Metastatic Breast Carcinoma in the Brain (tissue), 10 donors: ENCODE measurements around a stretch of chr10.

DNA sequence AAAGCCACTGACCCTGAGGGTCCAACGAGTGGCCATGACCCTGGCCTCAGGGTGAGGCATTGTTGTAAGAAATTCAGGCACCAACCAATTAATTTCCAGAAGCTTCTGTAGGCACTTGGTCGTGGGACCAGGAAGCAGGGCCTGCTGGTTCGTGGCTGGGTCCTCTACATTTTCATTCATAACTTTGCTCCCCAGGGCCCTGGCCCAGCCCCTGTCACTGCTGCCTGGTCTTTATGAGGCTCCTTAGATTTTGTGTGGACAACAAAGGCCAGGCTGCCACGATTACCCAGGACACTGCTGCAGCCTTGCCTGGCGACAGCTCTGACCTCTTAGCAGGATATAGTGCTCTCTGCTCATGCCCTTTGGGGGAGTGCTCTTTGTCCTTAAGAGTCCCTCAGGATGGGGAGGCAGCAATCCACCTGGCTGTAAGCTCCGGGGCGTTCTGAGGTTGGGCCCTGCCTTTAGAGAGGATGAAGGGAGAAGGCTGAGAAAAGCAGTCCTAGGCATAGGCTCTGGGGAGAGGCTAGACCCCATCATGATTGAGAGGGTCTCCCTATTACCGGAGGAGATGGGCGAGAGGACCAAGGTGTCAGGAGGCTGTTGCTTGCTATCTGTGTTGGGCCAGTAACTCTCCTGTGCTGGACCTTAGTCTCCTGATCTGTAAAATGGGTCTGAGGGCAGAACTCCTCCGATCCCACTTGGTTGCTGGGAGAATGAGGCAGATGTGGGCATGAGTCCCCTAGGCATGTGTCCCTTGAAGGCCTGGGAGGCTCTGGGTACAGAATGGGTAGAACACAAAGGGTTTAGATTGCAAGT, 4.0 kb downstream of the ZMIZ1 start:
- PRO-cap, 10 experiments, result no peak in any of the 10 experiments

DNA sequence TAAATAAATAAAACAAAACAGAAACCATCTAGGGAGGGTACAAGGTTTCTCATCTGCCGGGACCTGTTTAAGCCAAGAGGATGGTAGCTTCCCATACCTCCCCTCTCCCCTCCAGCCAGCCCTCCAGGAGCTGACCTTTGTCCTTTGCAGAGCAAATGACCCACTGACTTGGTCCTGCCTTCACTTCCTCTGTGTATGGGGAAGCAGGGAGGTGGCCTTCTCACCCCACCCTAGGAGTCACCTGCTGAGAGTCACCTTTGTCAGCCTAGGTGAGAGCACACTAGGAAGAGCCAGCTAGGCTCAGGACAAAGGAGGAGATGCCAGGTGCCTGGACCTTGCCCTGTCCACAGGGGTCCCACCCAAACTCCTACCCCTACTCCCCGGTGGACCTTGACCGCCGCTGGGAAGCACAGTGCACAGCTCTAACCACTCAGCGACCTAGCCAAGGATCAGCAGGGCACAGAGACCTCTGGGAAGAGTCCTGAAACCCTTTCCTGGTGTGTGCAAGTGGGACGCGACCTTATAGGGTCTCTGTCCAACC, 8.1 kb downstream of the ZMIZ1 start:
- PRO-cap, 10 experiments, result no peak in any of the 10 experiments

- PRO-cap, 10 experiments, result no peak in any of the 10 experiments
Observed at GRCh38 chr10:79082372-79083629, 14.0 kb downstream of the ZMIZ1 start.

- PRO-cap, 10 experiments, result peak in 1 of 10 experiments; most common plus-strand start chr10:79084452 (in 1); most common minus-strand start chr10:79084340 (in 1)
Observed at GRCh38 chr10:79083783-79084881, 15.4 kb downstream of the ZMIZ1 start.

DNA sequence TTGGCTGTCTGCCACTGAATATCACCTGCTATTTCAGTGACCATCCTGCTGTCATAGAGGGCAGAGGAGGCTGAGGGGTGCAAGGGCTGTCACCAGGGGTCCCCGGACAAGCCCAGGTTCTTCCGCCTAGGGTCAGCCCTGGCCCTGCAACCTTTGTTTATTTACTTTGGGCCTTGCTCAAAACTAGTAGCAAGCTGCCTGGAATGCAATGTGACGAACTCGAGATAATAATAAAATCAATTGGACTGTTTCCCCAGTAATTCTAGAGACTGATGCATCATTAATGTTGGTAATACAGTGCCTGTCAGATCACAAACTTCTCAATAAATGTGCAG, 28.5 kb downstream of the ZMIZ1 start:
- PRO-cap, 10 experiments, result no peak in any of the 10 experiments

DNA sequence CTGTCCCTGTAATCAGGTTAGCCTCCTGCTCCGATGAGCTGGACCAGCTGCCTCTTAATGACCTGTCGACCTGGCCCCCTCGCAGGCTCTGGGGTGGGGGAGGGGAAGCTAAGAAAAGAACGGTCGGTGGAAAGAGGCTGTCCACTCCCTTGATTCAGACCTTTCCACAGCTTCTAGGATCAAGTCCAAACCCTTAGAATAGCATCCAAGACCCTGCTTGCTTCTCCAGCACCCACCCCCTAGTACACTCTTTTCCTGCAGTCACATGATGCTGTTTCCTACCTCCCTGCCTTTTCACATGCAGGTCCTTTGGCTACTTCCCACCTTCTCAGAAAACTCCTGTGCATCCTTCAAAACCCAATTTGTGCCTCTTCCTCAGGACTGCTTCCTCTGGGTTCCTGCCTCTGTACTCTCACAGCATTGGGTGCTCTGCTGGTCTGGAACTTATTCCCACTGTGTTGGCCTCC, 64.2 kb downstream of the ZMIZ1 start:
- PRO-cap, 10 experiments, result no peak in any of the 10 experiments

DNA sequence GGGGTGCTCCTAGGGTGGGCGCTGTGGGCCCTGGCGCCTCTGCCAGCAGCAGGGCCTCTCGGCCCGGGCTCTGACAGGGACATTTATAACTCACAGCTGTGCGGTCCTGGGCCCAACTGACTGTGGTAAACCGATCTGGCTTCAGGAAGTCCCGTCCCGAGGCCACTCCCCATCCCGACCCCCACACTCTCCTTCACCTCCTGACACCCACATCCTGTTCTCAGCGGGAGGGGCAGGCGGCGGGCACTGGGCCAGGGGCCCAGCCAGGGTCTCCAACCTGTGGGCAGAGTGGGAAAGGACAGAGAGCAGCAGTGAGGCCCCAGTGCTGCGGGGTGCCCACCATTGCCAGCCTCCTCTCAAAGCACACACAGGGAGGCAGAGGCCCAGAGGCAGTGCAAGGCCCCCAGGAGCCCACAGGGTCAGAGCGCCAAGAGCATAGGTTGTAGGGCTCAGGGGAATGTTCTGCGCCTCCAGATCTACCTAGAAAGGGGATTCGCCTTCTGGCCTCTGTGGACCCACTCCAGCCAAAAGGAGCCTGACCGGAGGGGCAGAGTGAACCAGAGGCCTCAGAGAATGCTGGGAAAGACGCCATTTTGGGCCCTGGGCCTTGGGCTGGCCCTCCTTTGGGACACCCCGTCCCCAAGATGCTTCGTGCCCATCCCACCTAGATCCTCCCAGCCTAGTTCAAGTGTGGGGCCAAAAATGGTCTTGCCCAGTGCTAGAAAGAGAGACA, 69.2 kb downstream of the ZMIZ1 start:
- PRO-cap, 10 experiments, result peak in 6 of 10 experiments; most common minus-strand start position 122 of the sequence (in 6)

GRCh38 chr10:79148169-79149273, 79.8 kb downstream of the ZMIZ1 start:
- PRO-cap, 10 experiments, result peak in 6 of 10 experiments; most common plus-strand start chr10:79149046 (in 4); most common minus-strand start chr10:79148513 (in 2)

GRCh38 chr10:79192041-79192640, 123.4 kb downstream of the ZMIZ1 start:
- PRO-cap, 10 experiments, result no peak in any of the 10 experiments

DNA sequence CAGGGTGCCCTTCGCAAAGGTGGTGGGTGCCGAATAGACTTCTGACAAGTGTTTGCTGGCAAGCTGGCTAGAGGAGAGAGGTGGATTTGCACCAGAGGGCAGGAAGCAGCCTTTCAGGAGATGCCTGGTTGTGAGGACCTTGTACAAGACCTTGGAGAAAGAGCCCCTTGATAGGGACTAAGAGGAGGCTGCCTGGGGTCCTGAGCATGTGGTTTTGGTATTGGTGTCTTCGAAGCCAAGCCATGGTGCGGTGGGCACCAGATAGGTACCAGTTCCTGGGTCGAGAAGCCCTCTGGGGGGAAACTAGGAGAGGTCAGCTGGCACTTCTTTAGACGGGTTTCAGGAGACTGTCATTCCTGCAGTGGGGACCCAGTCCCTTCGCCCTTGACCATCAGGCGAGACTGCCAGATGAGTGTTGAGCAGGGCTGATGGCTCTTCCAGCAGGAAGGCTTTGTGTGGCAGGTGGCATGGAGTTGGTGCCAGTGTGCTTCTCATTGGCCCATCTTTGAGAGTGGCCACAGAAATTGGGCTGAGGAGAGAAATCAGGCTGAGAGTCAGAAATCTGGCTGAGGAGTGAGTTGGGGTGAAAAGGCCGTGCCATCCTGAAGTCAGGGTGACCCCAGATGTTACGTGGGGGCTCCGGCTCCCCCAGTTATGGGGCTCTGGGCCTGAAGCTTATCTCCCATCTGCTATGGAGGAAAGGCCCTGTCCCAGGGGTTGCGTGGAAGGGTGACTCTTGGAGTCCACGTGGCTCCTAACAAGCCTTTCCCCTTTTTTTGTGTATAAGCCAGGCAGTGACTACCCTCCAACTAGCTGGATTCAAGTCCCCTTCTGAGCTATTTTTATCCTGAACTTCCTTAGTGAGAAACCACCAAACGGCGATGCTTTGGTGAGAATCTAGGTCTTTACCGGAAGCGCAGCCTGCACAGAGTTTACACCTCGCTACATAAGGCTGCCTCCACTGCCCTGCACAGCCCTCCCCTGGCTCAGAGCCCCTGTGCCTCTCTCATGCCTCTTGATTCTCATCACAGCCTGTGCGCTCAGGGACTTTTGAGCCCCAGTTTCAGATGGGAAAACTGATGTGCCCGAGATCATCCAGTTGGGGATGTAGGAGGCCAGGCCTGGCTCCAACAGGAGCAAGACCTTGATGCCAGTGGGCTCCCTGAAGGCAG, 102.7 kb upstream of the PPIF start:
- PRO-cap, 10 experiments, result no peak in any of the 10 experiments

DNA sequence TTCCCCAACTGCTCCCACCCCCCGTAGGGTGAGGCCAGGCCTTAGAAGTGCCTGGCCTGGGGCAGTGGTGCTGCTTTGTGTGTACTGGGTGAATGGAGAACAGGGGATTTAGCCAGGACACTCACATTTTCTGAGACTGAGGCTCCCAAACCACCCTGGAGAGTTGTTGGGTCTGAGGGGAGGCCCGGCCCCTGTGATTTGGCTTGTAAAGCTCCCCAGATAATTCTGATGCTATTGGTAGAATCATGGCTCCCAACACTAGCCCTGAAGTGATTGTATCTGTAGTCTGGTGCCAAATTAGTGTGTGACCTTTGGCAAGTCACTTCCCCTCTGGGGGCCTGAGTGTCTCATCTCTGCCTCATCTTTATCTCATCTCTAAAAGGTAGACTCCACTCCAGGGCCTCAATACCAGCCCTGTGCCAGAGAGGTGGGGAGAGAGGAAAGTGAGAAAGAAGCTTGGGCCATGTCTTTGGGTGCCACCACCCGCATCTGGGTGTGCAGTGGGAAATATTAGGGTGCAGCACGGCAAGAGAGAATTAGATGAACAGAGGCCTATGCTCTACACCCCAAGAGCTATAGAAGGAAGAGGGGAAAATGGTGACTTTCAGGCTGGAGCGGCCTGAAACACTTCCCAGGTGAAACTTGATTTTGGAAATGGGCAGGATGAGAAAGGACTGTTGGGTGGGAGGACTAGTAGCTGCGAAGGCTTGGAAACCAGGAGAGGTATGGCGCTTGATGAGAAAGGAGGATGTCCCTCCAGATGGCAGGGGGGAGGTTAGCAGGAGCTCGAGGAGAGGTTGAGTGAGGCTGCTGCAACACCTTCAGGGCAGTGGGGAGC, 99.4 kb upstream of the PPIF start:
- PRO-cap, 10 experiments, result no peak in any of the 10 experiments

- PRO-cap, 10 experiments, result no peak in any of the 10 experiments
Observed at GRCh38 chr10:79259950-79260796, 87.1 kb upstream of the PPIF start.

GRCh38 chr10:79286117-79287059, 60.9 kb upstream of the PPIF start:
- PRO-cap, 10 experiments, result peak in 3 of 10 experiments; most common plus-strand start chr10:79286421 (in 3); most common minus-strand start chr10:79286295 (in 2)

GRCh38 chr10:79287874-79288967, 59.0 kb upstream of the PPIF start:
- PRO-cap, 10 experiments, result peak in 2 of 10 experiments; most common plus-strand start chr10:79288654 (in 2); most common minus-strand start chr10:79288438 (in 2)

DNA sequence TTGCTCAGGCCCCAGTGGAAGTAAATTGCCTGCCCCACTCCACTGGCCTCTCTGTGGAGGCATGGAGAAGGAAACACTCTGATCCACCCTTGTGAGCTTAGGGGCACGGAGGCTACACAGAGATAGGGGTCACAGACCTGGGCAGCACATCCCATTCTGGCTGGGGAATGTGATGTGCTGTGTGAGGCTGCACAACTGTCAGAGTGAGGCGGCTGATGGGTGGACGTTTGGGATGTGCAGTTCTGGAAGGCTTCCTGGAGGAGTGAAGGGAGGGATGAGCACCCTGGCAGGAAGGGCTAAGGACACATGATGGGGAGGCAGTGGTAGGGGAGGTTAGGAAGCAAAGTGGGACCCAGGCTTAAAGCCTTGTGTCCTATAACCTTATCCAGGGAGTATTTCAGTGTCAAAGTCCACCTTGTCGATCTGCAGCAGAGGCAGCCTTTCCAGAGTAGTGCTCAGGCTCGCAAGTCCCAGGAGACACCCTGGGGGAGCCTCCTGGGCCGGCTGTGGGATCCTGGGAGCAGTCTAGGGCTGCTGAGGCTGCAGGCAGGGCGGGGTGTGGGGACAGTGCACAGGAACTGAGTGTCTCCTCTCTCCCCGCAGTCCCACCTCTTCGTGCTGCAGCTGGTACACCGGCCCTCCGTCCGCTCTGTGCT, 45.6 kb upstream of the PPIF start:
- PRO-cap, 10 experiments, result no peak in any of the 10 experiments

GRCh38 chr10:79312496-79313294, 34.6 kb upstream of the PPIF start:
- PRO-cap, 10 experiments, result no peak in any of the 10 experiments

GRCh38 chr10:79322342-79323187, 24.7 kb upstream of the PPIF start:
- PRO-cap, 10 experiments, result no peak in any of the 10 experiments

GRCh38 chr10:79353993-79354944, 7.0 kb downstream of the PPIF start:
- PRO-cap, 10 experiments, result no peak in any of the 10 experiments

- PRO-cap, 10 experiments, result no peak in any of the 10 experiments
Observed at GRCh38 chr10:79399102-79399920, 46.1 kb downstream of the ZCCHC24 start.

DNA sequence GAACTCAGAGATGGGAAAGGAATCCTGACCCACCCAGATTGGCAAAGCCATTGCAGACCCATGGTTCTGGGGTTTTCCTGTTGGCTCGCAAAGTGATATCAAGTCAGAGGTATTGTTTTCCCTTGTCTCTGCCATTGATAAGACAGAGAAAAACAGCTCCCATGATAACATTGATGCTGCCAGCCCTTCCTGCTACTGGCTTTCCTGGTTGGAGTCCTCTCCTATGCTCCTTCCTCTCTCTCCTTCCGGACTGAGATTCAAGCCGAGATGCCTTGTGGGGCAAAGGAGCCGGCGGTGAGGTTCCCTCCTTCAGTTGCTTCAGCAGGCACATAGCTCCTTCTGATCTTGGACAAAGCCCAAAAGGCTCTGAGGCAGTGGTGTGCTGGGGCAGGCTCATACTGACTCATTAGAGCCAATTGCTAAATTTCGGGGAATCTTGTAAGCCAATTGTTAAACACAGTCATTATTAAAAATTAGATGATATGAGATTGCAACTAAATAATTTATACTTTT, 8.8 kb upstream of the ZCCHC24 start:
- PRO-cap, 10 experiments, result no peak in any of the 10 experiments